Type B pancreatic cell (in vitro differentiated cells): ENCODE results near the gene CASP9.

DNA sequence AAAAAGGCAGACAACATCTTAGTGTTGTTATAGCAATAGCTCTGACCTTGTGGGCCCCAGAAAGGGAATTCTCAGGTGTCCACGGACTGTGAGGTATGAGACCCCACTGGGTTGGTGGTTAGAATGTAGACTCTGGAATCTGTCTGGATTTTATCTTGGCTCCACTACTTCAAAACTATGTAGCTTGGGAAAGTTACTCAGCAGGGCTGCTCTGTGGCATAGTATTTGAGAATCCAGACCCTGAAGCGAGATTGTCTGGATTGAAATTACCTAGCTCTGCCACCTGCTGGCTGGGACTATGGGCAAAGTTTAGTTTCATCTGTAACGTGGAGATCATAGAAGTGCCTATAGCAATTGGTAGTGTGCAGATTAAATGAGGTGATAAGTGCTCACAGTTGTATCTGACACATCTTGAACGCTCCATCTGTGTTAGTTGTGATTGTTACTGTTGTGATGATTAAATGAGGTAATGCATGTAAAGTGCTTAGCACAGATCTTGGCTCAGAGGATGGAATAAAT lies 25.8 kb downstream of the PRDM2 start:
- PRO-cap: no peak

DNA sequence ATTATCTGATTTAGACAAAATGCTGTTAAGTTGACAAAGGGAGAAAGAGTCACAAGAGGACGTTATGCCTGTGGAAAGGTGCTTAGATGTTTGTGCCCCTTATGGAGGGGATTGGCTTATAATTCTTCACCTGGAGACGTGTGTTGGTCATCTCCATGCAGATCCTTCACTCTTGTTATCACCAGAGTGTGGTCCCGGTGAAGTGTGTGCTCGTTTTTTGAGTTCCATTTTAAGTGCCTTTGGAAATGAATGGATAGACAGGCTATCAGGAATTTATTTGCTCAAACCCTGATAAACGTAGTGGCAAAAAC lies 71.1 kb downstream of the PRDM2 start:
- PRO-cap: no peak

DNA sequence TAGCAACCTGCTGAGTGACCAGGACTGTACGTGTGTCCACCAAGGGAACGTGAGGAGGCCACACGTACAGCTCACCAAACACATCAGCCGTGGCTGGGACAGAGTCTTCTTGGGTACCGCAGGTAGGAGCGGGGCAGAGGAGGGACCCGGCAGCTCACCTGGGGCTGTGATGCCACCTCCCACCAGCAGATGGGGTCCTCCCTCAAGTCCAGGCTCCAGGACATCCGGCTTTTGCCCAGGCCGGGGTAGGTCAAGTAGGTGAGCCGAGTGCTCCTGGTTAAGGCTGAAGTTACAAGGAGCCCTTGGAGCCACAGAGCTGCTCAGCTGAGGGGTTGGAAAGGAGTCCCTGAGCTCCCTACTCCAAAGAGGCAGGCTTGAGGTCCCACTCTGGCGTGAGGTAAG lies 128.9 kb downstream of the PRDM2 start:
- PRO-cap: no peak

DNA sequence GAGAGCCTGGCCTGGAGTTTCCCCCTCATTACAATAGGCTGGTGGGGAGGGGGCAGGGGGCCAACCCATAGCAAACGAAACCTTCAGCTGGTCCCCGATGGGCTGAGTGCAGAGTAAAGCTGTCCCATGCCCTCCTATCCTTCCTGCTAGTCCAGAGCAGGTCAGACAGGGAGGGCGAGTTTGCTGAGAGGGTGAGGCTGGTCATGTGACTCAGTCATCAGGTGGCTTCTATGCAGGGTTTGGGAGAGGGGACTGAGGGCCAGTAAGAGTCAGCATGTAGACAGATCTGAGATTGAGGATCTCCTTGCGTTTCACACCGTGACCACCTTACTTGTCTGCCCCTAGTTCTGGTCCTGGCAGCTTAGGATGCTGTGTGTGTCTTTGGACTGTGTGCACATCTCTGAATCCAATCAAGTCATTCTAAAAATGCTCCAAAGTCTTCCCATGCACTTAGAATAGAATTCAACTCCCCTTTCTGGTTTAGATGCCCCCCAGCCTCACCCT lies 129.5 kb downstream of the PRDM2 start:
- PRO-cap: unidirectional peak, minus-strand start at position 145 of the sequence

- PRO-cap: no peak
Observed at GRCh38 chr1:13997139-13997639, 297.2 kb downstream of the PRDM2 start.

- PRO-cap: no peak
Observed at GRCh38 chr1:14522080-14522279, 76.5 kb upstream of the KAZN start.

GRCh38 chr1:14598024-14598567 lies 389 bp upstream of the KAZN start:
- PRO-cap: unidirectional peak, minus-strand start at chr1:14598344; bidirectional peak, plus-strand start at chr1:14598834, minus-strand start at chr1:14598393

DNA sequence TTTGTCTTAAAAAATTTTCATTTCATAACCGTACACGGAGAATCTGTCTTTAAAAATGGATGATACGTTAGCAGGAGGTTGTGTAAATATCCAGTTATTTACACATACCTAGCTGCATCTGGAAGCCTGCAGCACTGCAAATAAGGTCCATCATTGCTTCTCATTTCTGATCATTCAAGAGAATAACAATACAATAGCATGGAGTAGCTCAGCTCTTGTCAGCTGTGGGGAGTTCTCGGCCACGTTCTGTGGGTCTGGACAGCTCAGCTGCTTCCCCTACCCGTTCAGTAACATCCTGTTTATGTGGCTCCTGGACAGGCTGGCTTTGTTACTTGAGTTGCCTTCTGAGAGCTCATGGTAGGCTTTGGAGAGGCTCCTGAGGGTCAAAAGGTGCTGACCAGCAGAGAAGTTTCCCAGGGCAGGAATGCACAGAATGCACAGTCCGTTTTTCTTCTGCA lies 35.9 kb downstream of the KAZN start:
- PRO-cap: no peak

- PRO-cap: no peak
Observed at GRCh38 chr1:14736845-14737567, 138.5 kb downstream of the KAZN start.

- PRO-cap: no peak
Observed at GRCh38 chr1:14945034-14946370, 208.0 kb upstream of the TMEM51 start.

GRCh38 chr1:14968211-14968833 lies 185.2 kb upstream of the TMEM51 start:
- PRO-cap: no peak

- PRO-cap: no peak
Observed at GRCh38 chr1:15184248-15184535, 30.6 kb downstream of the TMEM51 start.

DNA sequence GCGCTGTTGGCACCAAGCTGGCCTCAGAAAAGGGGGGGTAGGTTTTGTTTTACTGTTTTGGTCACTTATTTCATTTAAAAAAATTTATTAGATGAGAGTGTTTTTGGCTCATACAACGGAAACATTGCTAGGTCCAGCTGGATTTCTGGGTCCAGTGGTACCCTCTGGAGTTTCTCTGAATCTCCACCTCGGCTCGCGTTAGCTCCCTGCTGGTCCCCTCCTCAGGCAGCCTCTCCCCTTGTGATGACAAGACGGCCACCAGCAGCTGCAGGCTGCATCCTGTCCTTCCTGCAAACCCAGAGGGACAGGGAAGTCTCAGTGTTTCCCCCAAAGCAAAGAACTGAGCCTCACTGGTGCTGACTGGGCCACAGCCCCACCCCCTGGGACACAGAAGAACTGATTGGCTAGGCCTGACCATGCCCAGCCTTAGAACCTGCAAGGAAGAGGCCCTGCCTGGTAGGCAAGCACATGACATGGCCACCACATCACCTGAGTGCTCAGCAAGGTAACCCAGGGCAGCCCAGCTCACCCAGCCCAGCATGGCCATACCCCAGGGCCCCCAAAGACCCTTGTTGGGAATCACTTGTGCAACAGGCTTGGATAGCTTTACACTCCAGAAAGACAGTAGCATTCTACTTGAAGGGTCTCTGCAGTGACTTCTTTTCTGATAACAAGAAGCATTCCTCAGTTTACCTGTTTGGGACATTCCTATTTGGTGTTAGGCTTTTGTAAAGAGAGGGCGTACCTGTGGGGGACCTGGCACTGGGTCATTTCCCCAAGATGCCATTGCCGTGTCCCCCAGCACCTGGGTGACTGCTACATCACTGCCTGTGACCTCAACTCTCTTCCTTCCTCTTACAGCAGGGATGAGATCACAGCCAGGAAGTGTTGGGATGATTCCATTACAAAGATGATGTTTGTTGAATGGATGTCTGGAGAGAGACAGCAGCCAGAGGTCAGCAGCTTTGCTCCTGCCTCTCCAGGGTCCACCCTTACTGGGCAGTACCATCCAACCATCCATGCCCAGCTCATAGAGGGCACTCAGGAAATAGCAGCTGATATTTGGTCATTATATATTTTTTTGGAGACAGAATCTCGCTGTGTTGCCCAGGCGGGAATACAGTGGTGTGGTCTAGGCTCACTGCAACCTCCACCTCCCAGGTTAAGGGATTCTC lies 34.8 kb downstream of the TMEM51 start:
- PRO-cap: no peak

DNA sequence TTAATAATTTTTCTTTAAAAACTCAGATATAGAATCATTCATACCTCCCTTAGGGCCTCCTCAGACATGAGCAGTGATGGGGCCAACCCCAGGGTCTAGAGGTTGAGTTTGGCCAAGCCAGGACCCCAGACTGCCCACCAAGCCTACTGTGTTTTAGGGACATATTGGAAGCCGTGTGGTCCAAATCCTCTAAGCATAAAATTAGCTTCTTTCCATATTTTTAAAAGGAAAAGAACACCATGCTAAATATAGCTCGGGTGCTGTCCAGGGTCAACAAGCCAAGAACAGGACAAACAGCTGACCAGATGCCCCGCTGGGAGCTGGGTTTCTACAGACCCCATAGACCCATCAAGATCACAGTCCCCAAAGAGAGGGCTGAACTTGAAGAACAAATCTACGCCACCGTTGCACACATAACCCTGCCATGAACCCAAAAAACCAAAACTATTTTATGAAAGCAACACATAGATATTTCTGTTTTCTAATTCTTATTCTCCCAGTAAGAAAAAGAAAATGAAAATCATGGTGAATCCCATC lies 36.4 kb upstream of the FHAD1 start:
- PRO-cap: no peak

DNA sequence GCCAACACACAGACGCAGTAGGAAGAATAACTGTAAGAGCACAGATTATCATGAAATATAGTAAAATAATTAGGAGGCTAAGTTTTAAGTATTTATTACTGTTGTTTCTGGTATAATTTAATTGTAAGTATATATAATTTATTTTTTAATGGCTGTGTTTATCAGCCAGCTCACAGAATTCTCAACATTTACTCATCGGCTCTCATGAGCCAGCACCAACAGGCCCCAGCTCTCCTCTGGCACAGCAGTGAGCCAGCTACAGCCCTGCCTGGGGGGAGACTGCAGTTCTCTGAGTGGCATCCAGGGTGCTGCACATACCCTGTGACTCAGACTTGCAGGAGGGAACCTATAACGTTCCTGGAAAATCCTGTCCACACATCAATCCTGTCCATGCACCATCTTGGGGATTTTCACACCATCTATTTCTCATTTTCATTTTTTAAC lies 36.4 kb downstream of the FHAD1 start:
- PRO-cap: no peak

DNA sequence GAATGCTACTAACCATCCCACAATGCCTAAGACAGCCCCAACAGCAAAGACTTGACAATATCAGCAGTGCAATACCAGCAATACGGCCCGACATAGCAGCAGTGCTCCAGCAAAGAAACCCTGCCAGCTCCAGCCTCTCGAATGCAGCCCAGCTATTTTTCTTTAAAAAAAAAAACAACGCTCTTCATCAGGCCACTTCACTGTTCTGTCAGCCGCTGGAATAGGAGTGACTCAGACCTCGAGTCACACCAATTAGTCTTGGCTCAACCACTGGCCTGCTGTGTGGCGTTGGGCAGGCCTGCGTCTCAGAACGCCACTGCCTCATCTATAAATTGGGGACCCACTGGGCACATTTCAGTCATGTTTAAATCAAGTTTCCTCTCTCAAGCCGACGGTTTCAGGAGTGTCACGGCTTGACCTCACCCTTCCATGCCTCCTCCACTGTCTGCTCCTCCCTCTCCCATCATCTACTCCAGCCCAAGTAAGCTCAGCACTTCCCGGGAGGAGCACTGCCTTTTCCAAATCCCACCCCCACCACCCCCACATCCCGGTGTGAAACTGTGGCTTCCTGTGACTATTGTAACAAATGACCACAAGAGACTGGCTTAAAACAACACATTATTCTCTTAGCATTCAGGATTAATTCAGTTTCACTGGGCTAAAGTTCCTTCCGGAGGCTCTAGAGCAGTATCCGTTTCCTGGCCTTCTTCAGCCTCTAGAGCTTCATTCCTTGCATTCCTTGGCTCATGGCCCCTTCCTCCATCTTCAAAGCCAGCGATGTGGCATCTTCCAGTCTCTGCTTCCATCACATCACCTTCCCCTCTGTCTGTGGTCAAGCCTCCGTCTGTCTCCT lies 71.9 kb upstream of the EFHD2 start:
- PRO-cap: no peak

DNA sequence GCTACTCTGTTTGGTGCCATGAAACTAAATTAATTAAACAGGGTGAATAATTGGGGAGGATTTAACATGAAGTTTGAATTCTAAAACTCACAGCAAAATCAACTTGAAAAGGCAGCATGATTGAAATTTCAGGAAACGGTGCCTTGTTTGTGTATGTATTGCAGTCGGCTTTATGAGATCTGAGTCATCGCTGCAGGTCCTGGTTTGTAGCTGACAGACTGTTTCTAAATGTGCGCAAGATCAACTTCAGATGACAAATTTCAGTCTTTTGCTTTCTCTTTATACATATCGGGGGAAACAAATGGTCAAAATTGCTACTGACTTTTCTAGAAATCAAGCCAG lies 67.7 kb upstream of the EFHD2 start:
- PRO-cap: no peak

DNA sequence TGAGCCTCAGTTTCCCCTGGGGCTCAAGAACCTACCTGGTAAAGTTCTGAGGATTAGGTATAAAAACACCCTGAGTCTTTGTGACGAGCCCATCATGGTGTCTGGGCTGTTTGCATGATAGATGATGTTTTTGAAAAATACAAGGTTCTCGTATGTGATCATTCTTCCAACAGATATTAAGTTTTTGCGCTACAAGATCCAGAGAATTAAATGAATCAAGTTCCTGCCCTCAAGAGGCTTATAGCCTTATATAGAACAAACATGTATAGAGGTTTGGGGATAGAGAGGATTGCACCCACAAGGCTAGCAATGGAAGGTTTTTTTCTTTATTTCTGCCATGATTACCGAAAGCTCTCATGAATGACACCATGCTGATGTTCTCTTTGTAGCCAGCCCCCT lies 5.3 kb downstream of the EFHD2 start:
- PRO-cap: no peak

- PRO-cap: bidirectional peak, plus-strand start at chr1:15524002, minus-strand start at chr1:15523973
Observed at GRCh38 chr1:15523581-15524130, 359 bp downstream of the CASP9 start.

DNA sequence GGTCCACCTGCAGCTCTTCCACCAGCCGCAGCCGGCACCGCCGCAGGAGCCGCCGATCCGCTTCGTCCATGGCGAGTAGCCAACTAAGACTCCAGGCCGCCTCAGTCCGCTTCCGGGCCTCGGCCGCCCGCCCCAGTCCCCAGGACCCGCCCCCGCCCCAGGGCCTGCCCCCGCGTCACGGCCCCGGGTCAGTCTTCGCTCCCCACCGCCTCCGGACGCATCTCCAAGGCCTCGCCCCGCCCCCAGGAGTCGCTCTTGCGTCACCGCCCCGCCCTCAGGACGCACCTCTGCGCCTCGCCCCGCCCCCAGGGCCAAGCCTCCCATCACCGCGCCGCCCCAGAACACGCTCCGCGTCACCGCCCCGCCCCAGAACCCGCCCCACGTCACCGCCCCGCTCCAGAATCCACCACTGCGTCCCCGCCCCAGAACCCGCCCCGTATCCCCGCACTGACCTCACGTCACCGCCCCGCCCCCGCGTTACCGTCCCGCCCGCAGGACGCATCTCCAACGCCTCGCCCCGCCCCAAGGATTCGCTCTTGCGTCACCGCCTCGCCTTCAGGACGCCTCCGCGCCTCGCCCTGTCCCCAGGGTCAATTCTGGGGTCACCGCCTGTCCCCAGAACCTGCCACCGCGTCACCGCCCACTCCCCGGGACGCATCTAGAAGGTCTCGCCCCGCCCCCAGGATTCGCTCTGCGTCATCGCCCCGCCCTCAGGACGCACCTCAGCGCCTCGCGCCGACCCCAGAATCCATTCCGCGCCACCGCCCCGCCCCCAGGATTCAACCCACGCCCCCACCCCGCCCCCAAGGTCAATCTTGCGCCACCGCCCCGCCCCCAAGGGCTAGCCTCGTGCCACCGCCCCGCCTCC lies at the start of gene CASP9:
Gene CASP9 (minus strand): TSS at position 85 of the 868 bp plus-strand sequence.
- PRO-cap: bidirectional peak, plus-strand start at position 399 of the sequence, minus-strand start at position 85 of the sequence; bidirectional peak, plus-strand start outside the sequence, minus-strand start at position 660 of the sequence